Measurements from ENCODE around the genes OR10A2, PPFIBP2 and OR5P2.

- PRO-cap, result no peak
Measured at GRCh38 chr11:6743367-6743952, 28.3 kb downstream of the OR2AG2 start.

DNA sequence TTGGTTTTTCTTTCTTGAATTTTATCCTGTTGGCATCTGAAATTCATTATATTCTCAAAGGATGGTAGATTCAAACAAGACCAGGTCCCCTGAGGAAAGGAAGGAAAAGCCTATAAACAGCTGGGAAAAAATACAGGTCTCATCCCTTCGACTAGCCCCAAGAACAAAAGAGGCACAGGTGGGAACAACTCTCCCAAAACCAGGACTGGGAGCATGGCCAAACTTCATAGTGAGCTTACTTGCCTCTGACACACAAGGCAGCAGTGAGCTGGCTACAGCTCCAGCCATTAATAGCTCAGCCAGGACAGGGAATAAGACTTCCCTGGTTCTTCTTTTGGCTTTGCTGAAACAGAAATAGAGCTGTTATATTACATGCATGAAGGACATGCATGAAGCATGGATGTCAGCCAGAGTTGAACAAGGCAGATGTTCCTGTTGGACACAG is at the start of gene OR10A2:
Gene OR10A2 (plus strand): TSS at position 151 of the 445 bp plus-strand sequence.
- PRO-cap, result no peak

DNA sequence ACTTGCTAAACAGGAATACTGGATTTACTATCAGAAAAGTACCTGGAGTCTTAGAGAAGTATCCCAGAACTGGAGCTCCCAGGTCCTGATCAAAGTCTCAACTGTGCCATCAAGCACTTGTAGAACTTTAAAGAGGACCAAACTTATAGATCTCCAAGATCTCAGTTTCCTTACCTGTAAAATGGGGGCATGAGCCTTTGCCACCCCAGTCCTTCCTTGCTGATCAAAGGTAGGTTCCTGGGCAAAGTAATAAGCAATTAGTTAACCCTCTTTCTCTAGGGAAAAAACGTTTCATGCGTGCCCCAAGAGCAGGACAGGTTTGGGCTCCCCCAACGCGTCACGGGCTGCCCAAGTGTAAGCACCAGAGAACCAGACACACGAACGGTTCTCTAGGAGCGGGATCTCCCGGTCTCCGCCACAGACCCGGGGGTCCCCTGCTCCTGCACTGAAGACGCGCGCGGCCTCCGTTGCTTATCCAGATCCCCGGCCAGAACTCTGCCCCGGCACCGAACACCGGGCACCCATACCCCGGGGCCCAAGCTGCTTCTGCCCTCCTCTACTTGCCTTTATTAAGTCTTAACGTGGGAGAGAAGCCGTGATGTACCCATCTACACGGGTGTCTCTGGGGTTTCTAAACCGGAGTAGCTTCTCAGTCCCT is 508 bp downstream of the ZNF214 start:
- PRO-cap, result no peak

DNA sequence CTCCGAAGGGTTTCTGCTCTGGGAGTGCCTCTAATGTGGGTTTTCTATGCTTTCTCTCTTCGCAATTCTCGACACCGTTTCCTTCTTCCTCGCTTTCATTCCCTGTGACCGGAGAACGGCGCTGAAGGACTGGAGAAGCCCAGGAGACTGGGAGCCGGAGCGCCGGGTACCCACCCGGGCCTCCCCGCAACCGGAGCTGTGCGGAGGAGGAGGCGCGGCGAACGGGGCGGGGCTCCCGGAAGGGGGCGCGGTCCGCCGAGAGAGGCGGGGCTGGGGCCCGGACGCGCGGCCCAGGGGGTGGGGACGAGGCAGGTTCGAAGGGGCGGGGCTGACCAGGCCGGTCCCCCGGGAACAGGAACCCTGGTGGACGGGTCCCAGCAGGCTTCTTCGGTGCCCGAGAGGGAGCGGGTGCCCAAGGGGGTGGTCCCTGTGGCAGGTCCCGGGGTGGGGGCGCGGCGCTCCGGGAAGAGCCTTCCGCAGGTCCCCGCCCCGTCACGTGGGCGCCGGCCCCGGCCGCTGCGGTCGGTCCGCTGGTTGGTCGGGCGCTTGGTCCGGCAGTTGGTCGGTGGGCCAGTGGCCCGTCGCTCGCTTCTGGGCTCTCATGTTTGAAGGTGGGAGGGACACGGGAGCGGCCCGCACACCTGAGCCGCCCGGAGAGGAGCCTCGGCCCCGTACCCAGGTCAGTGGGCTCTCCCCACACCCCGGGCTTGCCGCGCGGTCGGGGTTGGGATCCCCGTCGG is at the start of gene PPFIBP2:
Gene PPFIBP2 (plus strand): TSS at position 557 of the 740 bp plus-strand sequence.
- PRO-cap, result bidirectional peak, plus-strand start at position 495 of the sequence, minus-strand start at position 200 of the sequence

GRCh38 chr11:7604749-7605146 is 68.6 kb downstream of the CYB5R2 start:
- PRO-cap, result no peak

GRCh38 chr11:7796851-7797371 is at the start of gene OR5P2:
OR5P2 (minus strand) TSS chr11:7796942.
- PRO-cap, result no peak

GRCh38 chr11:7991612-7992289 is 4.6 kb downstream of the EIF3F start:
- PRO-cap, result no peak

DNA sequence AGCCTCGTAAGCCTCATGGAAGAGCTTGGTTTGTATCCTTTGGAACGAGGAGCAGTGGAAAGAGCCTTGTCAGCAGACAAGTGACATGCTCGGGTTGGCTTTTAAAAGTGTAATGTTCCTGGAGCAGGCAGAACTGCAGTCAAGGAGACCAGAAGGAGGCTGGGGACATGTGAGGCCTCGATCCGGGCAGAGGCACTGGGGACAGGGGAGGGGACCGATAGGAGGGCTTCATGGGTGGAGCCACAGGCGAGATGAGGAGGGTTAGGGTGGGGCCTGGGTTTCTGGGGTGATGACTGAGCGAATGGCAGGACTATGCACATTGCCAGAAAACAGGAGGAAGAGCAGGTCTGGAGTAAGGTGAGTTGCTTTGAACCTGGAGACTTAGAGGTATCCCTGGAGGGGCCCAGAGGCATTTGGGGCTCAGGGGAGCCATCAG is 21.3 kb upstream of the TUB start:
- PRO-cap, result no peak

GRCh38 chr11:8082217-8083069 is 1.4 kb downstream of the TUB start:
- PRO-cap, result no peak

GRCh38 chr11:8227413-8227612 is 36.4 kb downstream of the LMO1 start:
- PRO-cap, result no peak

GRCh38 chr11:8229296-8229942 is 34.3 kb downstream of the LMO1 start:
- PRO-cap, result no peak

- PRO-cap, result no peak
Measured at GRCh38 chr11:8640535-8641344, 41.7 kb downstream of the TRIM66 start.

DNA sequence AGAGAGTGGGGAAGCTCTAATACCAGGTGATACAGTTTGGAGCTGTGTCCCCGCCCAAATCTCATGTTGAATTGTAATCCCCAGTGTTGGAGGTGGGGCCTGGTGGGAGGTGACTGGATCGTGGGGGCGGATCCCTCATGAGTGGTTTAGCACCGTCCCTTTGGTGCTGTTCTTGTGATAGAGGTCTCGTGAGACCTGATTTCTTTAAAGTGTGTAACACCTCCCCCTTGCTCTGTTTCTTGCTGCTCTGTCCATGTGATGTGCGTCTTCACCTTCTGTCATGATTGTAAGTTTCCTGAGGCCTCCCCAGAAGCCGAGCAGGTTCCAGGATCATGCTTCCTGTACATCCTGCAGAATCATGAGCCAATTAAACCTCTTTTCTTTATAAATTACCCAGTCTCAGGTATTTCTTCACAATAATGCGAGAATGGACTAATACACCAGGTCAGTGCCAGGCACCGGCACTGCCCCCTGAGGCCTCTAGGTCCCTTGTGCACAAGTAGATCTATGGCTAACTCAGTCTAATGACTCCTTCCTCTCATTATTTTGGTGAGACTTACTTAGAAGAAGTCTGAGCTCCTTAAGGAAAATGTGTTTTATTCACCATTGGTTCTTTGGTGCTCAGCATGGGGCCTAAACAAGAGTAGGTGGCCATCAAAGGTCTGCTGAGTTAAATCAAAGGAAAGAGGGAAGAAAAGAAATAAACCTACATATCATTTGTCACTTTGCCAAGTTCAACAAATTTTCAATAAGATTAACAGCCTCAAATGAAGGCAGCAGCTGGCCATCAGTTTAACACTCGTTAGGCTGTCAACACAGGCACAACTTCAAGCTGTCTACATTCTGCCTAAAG is 40.6 kb downstream of the TRIM66 start:
- PRO-cap, result no peak

DNA sequence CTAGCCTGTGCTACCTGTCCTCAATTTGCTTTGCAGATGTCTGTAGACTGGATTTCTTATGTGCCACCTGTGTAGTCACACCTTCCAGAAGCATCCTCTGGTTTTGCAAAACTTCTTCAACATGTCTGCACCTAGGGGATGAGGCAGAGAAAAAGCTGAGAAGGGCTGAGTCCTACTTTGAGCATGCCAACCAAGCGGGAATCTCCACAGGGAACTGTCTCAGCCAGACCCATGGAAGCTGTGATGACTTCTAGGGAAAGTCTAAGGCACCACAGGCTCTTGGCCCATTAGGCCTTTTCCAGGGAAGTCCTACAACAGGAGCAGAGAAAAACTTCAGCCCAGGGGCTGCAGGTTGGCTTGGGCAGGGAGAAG is 34.5 kb downstream of the TRIM66 start:
- PRO-cap, result no peak

DNA sequence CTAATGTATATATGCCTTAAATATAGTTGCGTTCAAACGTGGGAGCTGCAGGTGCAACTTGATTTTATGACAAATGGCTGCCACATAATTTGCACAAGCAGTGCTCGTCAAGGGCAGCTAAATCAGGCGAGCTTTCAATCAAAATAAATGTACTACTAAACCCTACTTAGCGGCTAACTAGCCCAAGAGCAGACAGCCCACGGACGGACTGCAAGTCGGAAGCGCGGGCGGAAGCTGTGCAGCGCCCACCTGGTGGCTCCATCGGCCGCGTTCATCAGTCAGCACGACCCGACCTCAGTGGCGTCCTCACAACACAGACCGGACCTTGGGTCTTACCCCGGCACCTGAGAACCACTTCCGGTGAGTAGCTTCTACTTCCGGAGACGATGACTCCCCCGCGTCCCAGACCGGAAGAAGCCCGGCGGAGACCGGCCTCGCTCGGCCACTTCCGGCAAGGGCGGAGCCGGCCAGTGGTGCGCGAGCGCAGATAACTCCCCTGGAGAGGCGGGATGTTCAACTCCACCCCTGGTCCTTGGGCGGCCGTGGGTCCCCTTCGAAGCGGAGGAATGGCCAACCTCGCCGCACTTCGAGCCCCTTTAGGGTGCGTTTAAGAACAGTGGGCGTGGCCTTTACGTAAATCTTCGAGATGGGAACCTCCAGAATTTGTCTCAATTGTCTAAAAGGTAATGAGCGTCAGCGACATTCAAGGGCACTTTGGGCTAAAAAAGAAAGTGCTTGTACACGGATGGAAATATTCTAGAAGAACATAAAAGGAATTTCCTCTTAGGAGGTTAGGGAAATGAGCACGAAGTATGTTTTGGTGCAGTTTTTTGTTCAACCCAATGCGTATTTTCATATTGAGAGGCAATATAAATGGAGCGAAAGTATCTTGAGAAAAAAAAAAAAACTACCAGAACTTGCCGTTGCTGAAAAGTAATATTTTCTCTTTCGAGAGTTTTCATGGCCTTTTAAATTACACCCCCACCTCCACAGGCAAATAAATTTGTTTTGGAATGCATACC is 6.3 kb downstream of the RPL27A start:
- PRO-cap, result no peak

DNA sequence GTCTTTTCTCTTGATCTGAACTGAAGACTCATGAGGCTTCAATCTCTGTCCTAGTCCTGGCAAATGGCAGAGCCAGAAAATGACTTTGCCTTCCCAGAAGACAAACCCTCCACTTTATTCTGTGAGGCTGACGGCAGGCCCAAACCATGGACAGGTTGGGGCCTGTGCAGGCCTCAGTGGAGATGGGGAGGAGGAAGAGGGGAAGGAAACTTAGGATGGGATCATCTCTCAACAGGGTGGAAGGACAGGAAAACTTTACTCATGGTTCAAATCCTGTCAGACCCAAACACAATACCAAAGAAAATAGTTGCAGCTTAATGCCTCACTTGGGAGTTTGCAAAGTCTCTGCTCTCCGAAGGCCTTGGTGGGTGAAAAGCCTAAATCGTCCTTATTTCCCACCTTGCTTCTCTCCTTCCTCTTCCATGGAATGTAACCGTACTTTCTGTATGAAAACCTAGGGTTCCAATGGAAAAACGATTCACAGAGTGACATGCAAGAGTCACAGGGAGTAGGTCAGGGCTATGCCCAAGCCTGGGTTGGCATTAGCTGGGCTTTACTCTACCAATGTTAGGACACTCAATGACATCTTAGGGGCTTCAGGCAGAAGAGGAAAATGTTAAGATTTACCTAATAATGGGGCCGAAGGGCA is 10.0 kb downstream of the RPL27A start:
- PRO-cap, result no peak

DNA sequence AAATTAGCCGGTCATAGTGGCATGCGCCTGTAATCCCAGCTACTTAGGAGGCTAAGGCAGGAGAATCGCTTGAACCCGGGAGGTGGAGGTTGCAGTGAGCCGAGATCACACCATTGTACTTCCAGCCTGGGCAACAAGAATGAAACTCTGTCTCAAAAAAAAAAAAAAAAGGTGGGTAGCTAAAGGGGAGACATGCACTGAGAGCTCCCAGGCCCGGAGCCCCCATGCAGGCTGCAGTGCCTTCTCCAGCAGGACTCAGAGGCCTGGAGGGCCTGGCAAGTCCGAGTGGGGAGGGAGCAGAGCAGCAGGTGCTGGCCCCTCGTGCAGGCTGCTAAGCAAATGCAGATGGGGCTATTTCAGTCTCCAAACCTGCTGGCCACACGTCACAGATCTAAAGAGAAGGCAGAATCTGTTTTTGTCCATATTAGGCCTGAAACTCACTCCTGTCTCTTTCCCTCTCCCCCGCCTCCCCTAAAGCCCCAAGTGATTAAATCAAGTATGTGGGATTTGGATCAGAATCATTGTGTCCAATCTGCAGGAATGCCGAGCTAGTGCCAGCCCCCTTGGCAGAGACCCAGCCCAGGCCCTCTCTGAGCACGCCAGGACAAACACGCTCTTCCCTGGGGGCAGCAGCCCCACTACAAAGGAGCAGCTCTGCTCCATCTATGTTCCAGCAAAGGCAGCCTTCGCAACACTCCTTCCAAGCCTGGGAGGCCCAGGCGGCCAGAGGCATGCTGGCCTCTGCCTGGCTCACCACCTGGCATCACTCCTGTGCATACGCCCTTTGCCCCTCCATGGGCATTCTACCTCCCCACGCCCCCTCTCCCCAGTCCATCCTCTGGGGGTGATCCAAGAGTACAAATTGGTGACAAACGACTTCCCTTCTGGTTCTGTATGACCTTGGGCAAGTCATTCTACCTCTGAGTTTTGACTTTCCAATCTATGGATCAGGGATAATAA is 26.5 kb downstream of the RPL27A start:
- PRO-cap, result no peak

- PRO-cap, result no peak
Measured at GRCh38 chr11:8758346-8758545, 52.2 kb downstream of the DENND2B start.

DNA sequence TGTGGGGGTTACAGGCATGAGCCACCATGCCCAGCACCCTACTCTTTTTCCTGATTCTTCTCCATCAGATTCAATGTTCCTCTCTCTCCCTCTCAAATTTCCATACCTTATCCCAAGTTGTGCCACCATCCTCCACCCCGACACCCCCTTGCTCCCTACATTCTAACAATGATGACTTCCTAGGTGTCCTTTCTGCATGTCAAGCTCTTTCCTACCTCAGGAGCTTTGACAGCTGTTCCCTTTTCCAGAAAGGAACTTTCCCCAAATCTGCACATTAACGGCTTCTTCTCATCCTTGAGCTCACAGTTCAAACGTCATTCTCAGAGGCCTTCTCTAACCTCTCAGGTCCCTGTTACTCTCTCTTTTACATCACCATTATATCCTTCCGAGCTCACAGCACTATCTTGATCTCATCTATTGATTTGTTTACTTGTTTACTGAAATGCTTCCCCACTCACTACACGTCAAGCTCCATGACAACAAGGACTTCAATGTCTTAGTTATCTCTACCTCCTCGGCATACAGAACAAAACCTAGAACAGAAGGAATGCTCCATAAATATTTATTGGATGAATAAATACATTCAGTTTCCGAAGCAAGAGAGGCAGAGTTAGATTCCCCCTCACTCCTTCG is 12.6 kb downstream of the DENND2B start:
- PRO-cap, result no peak

DNA sequence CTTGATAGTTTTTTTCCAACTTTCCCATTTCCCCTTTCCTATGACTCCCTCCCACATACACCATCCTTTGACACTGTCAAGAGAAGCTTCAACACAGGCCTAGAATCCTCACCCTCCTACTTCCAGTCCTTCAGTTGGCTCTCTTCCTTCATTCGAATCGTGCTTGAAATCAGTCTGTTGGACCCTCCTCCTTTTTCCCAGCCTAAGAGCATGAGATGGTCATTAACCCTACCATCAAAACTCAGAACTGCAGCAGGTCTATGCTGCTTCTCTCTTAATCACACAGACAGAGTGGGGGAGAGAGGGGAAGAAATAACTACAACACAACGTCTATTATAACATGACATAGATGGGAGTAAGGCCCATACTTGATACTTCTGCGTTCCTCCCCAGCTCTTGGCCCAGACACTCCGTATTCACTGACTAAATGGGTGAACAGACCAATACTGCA is 5.0 kb downstream of the DENND2B start:
- PRO-cap, result no peak

Measured in REH cell (cell line).